Lower leg skin (tissue), 2 donors: Measurements from ENCODE around the genes SLC16A1 and BCAS2.

DNA sequence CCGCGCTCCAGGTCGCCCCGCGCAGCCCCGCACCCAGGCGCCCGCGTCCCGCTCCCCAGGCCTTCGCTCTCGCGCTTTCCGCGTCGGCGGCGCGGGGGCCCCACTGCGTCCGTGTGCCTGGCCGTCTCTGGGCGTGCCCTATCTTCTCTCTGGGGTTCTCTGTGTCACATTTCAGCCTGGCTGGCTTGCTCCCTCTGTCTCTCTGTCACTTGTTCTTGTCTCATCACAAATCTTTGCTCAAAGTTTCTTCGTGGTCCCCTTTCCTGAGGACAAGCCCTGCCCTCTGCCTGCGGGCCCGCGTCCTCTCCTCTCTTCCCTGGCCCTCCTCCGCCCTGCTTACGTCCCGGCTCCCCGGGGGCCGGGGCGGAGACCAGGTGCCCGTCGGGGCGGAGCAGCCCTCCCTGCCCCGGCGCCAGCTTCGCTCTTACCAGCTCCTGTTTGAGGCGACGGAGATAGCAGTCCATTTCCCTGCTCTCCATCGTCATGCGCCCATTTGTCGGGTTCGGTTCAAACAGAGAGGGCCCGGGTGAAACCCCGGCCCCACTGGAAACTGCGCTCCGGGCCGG lies 354 bp downstream of the INKA2 start:
- PRO-cap = bidirectional peak, plus-strand start at position 441 of the sequence, minus-strand start at position 285 of the sequence
- RAMPAGE, long total RNA, 2 experiments = no peak in any of the 2 experiments

DNA sequence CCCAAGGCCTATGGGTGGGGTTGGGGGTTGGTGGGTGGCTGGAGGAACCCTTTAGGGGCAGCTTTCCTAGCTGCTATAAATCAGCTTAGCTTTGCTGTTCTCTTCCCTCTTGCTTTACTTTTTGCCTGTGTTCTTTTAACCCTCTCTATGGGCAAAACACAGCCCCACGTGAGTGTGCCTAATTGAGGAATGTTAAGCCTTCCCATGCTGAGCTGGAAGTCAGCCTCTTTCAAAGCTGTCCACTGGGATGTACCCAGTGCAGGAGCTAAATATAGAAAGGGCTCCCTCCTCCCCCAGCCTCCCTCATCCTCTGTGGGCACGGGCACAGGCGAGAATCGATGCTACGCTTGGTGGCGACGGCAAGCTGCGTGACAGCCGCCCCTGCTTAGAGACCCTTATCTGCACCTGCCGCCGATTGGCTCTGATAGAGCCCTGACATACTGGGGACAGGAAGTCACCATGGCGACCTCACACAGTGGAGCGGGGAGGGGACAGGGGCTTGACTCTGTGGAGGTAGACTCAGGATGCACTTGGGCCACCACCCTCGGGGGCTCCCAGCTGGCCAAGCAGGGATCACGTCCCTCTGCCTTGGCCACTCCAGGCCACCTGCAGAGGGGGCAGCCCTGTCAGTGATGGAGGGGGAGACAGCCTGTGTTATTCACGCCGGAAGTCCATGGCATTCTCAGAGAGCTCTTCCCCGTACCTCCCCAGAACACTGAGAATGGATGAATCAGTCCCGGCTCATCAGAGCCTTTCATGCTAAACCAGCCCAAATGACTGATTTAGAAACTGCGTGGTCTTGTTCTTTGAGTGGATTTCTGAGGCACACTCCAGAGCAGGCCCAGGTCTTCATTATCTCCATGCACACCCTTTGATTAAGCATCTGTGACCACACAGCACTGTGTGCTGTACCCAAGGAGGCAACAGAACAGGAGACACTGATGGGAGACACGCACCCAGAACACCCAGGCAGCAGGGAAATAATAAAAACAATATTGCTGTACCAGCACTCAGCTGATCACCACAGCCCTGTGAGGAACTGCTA lies 84.8 kb downstream of the KCND3 start:
- PRO-cap = no peak
- RAMPAGE, long total RNA, 2 experiments = no peak in any of the 2 experiments

- PRO-cap = no peak
- RAMPAGE, long total RNA, 2 experiments = no peak in any of the 2 experiments
These were observed 80.4 kb downstream of the KCND3 start for GRCh38 chr1:111909059-111909492.

DNA sequence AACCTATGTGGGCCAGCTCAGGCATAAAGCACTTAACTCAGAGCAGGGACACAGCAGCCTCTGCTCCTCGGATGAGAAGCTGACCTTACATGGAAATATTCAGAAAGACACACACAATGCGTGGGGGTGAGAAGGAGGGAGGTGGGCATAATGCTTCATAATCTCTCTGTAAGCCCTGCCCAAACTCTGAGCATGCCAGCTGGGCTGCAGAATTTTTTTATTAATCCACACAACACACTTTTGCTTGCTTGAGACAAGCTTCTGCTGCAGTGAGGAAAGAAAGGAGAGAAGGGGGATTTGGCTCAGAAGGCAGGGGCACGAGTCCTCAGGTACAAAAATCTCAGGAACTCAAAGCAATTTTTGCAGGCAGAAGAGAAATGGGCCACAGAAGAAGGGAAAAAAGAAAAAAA lies 21.5 kb downstream of the KCND3 start:
- PRO-cap = no peak
- RAMPAGE, long total RNA, 2 experiments = no peak in any of the 2 experiments

DNA sequence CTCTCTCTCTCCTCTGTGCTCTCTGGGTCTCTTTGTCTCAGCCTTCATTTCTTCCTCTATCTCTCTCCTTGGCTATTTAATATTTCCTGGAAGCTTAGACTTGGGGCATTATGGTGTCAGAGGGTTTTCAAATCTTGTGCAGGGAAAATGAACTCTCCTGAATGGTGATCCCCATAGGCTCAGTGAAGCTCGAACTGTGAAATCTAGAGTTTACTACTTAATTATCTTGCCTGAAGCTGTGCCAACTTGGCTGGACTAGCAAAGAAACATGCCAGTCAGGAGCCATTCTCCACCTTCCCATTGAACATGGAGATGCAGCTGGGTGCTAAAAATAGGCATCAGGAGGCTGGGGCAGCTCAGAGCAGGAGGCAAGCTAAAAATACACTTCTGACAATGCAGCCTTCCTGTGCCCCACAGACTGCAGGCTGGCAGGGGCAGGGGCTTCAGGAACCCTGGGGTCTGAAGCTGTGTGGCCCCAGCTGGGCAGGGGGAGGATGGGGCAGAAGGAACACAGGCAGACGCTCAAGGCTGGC lies 155.2 kb upstream of the KCND3 start:
- PRO-cap = no peak
- RAMPAGE, long total RNA, 2 experiments = no peak in any of the 2 experiments

DNA sequence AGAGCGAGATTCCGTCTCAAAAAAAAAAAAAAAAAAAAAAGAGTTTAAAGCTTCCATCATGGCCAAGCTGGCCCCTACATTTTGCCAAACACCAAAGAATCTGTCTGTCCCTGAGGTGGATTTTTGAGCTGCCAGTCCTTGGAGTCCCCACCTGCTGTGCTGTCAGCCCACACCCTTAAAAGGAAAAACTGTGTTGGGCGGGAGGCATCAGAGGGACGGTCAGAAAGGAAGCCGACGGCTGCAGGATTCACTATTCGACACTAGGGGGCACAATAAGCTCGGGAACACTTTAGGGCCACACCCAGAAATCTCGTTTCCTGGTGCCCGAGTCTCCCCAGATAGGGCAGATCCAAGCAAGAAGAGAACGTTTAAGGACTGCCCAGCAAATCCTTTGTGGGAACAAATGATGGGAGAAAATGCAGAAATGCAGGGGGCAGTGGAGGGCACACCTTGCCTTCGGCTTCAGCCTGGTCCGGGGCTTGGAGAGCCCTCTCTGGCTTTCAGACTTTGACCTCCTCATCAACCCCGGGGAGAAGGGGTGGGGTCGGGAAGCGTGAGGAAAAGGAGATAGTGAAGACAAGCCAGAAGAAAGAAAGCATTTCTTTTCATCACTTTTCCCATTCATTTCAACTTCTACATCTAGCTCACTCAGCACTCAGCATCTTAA lies 5.1 kb upstream of the CTTNBP2NL start:
- PRO-cap = bidirectional peak, plus-strand start at position 346 of the sequence, minus-strand start at position 177 of the sequence
- RAMPAGE, long total RNA, 2 experiments = no peak in any of the 2 experiments

DNA sequence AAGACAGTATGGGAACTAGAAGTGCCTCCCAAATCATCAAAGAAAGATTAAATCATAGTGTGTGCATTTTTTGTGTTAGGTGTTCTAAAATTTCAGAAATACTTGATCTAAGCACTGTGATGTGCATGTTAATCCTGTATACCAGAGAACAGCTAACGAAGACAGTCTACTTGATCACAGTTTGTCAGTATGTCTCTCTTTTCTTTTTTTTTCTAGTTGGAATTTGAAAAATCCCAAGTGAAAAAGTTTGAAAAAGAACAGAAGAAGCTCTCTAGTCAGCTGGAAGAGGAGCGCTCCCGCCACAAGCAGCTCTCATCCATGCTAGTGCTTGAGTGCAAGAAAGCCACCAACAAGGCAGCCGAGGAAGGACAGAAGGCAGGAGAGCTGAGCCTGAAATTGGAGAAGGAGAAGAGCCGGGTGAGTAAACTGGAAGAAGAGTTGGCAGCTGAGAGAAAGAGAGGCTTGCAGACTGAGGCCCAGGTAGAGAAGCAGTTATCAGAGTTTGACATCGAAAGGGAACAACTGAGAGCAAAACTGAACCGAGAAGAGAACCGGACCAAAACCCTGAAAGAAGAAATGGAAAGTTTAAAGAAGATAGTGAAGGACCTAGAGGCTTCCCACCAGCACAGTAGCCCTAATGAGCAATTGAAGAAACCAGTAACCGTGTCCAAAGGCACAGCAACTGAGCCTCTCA lies 52.9 kb upstream of the WNT2B start:
- PRO-cap = no peak
- RAMPAGE, long total RNA, 2 experiments = start-site peak on the plus strand in 1 of 2 experiments, centred at positions 229 to 318 of the sequence, 31 to 66 reads per replicate

DNA sequence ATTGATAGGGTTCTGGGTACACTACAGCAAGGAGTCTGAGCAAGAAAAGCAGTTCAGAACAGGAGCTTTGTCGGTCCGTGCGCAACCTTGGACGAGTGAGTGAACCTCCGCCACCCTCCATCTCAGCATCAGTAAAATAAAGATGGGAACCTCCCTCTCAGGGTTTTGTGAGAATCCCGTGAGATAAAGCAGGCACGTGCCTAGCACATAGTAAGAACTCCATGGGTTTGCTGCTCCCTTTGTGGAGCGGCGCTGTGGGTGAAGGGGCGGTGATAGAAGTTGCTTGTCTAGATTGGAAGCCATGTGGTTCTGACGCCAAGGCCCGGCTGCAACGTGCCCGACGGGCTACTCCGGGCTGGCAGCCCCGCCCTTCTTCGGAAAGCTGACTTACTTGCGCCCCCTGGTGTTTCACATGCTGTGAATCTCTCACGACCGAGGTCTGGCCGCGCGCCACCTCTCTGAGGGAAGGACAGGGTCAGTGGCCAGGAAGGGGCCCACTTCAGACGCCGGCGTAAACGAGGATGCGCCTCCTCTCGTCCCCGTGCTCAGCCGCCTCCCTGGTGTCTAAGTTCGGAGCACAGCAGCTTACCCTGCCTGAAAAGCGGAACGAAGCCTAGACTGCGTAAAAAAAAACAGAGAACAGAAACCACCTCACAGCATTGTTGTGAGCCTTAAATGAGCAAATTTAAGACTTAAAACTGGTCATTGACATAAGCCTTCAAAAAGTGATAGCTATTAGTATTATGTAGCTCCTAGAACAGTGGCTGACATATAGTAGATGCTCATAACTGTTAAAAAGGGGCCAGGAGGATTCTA lies 42.6 kb upstream of the WNT2B start:
- PRO-cap = bidirectional peak, plus-strand start at position 242 of the sequence, minus-strand start at position 130 of the sequence; bidirectional peak, plus-strand start at position 502 of the sequence, minus-strand start at position 260 of the sequence
- RAMPAGE, long total RNA, 2 experiments = no peak in any of the 2 experiments

GRCh38 chr1:112618425-112618576 lies 640 bp downstream of the ST7L start:
- PRO-cap = no peak
- RAMPAGE, long total RNA, 2 experiments = no peak in any of the 2 experiments

GRCh38 chr1:112697893-112698291 lies 9.0 kb downstream of the RHOC start:
- PRO-cap = no peak
- RAMPAGE, long total RNA, 2 experiments = no peak in any of the 2 experiments

GRCh38 chr1:112956000-112956847 lies at the start of gene SLC16A1:
Gene SLC16A1, minus strand, starts transcription at chr1:112956196.
- PRO-cap = bidirectional peak, plus-strand start at chr1:112956299, minus-strand start at chr1:112956195
- RAMPAGE, long total RNA, 2 experiments = start-site peak on the plus strand in 2 of 2 experiments, at chr1:112956372-112956417 at its widest, 17 to 22 reads per replicate; start-site peak on the minus strand in 1 of 2 experiments, at chr1:112956147-112956199 at its widest, 42 reads per replicate

GRCh38 chr1:113042407-113043378 lies 30.3 kb upstream of the LRIG2 start:
- PRO-cap = no peak
- RAMPAGE, long total RNA, 2 experiments = no peak in any of the 2 experiments

- PRO-cap = no peak
- RAMPAGE, long total RNA, 2 experiments = no peak in any of the 2 experiments
These were observed 171.3 kb downstream of the PHTF1 start for GRCh38 chr1:113587834-113588505.

DNA sequence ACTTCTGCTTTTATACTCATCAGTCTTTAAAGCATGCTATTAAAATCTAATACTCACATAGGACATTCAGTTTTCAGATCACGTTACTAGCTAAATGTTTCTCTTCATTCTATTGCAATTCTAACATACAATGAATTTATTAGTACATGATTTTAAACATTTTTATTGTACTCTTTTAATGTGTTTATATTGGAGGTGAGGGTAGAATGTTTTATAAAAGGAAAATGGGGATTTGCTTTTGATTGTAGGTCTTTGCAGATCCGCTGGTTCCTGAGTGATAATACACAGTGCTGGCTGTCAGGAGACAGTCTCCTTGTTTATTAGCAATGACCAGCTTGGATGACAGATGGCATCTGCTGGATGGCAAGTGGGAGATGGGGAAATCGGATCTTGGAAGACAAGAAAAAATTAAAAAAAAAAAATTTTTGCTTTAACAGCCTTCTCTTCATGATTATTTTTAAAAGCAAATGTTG lies 4.3 kb upstream of the PHTF1 start:
- PRO-cap = no peak
- RAMPAGE, long total RNA, 2 experiments = no peak in any of the 2 experiments

DNA sequence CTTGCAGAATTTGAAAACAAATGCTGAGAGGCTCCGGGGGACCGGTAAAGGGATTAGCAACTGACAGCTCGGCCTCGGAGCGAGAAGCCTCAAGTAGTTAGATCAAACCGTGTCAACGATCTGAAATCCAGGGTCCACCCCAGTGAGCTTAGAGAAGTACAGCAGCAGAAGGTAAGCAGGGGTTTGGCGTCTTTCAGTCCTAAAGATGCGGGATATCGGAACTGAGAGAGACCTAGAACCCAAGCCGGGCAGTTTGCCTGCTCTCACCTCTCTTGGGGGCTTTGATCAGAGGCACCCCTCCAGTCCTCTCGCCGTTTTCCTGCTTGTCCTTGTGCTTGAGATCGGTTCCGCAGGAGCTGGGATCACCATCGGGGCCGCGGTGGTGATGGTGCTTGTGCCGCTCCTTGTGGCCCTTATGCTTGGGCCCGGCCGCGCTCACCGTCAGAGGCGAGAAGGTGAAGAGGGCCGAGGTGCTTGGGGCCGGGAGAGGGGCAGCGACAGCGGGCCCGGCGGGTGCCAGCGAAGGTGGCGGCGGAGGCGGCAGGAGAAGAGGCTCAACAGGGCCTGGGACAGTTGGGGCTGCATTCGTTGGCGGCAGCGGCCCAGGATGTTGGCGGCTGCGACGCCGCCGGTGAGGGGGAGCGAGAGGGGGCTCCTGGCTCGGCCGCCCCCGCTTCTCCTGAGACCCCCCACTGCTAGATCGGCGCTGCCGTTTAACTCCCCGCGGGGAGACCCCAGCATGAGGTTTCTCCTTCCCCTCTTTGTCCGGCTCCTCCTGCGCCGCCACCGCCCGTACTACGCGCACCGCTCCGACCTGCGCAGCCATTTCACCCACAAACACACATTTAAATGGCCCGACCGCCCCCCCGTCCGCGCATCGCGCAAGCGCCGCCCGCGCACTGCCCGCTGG lies 578 bp downstream of the RSBN1 start:
- PRO-cap = bidirectional peak, plus-strand start at position 444 of the sequence, minus-strand start at position 436 of the sequence; bidirectional peak, plus-strand start outside the sequence, minus-strand start at position 847 of the sequence
- RAMPAGE, long total RNA, 2 experiments = start-site peak on the minus strand in 1 of 2 experiments, centred at position 833 of the sequence, 168 reads per replicate

GRCh38 chr1:113901645-113902153 lies 2.9 kb downstream of the AP4B1 start:
- PRO-cap = no peak
- RAMPAGE, long total RNA, 2 experiments = no peak in any of the 2 experiments

- PRO-cap = no peak
- RAMPAGE, long total RNA, 2 experiments = no peak in any of the 2 experiments
These were observed 6.1 kb upstream of the OLFML3 start for GRCh38 chr1:113973086-113973700.

DNA sequence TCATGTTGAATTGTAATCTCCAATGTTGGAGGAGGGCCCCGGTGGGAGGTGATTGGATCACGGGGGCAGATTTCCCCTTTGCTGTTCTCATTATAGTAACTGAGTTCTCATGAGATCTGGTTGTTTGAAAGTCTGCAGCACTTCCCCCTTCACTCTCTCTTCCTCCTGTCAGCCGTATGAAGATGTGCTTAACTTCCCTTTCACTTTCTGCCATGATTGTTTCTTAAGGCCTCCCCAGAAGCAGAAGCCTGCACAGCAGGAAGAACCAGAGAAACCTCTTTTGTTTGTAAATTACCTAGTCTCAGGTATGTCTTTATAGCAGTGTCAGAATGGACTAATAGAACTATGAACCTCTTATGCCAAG lies 28.4 kb downstream of the TRIM33 start:
- PRO-cap = no peak
- RAMPAGE, long total RNA, 2 experiments = no peak in any of the 2 experiments

GRCh38 chr1:114565222-114565884 lies 16.1 kb downstream of the BCAS2 start:
- PRO-cap = no peak
- RAMPAGE, long total RNA, 2 experiments = no peak in any of the 2 experiments

- PRO-cap = unidirectional peak, minus-strand start at chr1:114581405; bidirectional peak, plus-strand start at chr1:114581824, minus-strand start at chr1:114581609
- RAMPAGE, long total RNA, 2 experiments = start-site peak on the minus strand in 2 of 2 experiments, at chr1:114581601-114581624 at its widest, 618 to 716 reads per replicate
These were observed at the start of gene BCAS2 for GRCh38 chr1:114581277-114582309. Gene BCAS2, minus strand, starts transcription at chr1:114581615.